ENCODE measurements around a stretch of chr9.

GRCh38 chr9:106860613-106861675 lies 2.0 kb upstream of the ZNF462 start:
- RRBS: 63% methylated on average over 12 of the region's 55 CpGs

- RRBS: no CpG with 5 or more reads among the region's 4 CpGs
Observed at GRCh38 chr9:106886474-106887102, 23.6 kb downstream of the ZNF462 start.

DNA sequence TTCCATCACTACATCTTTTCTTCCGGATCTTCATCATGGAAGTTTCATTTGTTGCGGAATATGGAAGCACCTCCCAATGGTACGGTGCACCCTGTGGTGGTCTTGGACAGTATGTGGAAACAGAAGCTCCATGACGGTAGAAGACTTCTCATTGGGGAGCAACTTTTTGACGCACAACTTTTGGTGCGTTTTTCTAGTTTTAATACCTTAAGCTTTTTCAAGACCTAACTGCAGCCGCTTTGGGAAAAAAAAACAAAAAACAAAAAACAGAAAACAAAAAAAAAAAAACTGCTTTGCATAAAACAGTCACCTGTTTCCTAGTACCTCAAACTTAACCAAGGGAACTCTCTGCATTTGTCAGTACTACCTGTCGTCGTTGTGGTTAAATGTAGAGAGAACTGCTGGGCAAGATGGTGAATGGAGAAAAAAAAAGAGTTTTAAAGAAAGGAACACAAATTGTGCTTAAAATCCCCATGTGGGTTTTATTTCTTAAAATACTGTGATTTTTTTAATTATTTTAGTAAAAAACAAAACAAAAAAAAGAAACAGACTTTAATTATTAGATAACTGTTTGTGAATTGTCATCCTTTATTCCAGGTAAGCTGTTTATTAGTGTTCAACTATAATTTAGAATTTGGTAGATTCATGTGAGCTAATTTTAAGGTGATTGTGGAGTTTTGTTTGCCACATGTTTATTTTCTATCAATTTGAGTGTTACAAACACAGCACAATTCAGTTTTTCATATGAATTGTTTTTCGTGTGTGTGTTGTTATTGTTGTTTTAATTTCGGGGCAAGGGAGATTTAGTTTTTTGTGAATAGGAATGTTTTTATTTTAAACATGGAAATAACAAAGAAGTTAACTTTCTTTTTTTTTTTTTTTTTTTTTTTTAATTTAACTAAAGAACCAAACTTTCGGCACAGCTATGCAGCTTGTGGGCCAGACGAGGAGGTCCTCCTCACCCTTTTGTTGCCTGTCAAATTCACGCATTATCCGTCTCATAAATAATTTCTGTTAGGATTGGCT lies 148.6 kb downstream of the ZNF462 start:
- RRBS: no CpG with 5 or more reads among the region's 15 CpGs

DNA sequence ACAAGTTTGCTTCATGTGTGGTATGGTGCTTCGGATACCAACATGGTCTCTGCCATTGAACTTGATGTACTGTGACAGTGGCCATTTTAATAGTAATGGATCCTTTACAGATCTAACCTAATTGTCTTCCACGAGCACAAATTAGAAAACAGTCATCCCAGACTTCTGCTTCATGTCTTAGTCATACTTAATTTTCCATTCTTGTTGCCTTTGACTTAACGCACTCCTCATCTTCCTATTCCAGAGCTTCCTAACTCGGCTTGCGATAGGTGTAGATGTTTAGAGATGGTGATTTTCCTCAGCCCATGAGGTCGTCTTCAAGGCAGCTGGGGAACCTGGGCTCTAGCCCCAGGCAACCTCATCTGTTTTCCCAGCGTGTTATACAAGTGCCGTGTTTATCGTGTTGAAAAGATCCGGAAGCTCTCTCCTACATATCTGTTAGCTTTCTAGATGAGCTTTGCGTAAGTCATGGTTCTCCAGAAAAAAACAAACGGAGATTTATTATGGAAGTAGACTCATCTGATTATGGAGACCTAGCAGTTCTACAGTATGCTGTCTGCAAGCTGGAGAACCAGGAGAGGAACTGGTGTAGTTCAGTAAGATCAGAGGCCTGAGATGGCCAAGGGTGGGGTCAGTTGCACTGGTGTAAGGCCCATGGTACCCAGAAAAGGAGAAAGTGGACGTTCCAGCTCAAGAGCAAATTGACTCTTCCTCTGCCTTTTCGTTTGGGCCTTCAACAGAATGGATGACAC lies 50.7 kb downstream of the RAD23B start:
- RRBS: no CpG with 5 or more reads among the region's 14 CpGs

- RRBS: no CpG with 5 or more reads among the region's 7 CpGs
Observed at GRCh38 chr9:107338458-107338937, 55.4 kb downstream of the RAD23B start.

DNA sequence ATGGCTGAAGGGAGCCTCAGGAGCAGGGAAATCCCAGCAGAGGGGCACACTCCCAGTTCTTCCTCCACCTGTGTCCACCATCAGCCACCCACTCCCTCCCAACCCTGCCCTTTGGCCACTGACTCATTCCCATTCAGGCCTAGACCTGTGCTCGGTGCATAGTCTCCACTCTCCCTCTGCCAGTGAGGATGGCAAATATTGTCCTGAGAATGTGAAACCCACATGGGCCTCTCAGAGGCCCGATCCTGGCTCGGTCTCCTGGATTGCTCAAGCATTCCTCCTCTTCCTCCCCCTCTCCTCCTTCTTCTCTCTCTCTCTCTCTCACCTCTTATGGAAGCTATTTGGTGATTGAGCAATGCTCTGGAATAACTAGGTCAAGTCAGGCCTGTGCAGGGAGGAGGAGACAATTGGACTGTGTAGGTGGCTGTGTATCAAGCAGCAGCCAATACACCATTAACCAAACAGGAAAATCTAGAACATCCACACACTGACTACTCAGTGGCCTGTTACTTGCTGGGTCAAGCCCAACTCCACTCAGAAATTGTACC lies 99.9 kb downstream of the KLF4 start:
- RRBS: no CpG with 5 or more reads among the region's 3 CpGs

GRCh38 chr9:107490894-107491367 lies 1.4 kb upstream of the KLF4 start:
- RRBS: no CpG with 5 or more reads among the region's 17 CpGs

GRCh38 chr9:107504500-107505419 lies 15.2 kb upstream of the KLF4 start:
- RRBS: no CpG with 5 or more reads among the region's 7 CpGs

- RRBS: no CpG with 5 or more reads among the region's 9 CpGs
Observed at GRCh38 chr9:107588238-107588854, 98.8 kb upstream of the KLF4 start.

DNA sequence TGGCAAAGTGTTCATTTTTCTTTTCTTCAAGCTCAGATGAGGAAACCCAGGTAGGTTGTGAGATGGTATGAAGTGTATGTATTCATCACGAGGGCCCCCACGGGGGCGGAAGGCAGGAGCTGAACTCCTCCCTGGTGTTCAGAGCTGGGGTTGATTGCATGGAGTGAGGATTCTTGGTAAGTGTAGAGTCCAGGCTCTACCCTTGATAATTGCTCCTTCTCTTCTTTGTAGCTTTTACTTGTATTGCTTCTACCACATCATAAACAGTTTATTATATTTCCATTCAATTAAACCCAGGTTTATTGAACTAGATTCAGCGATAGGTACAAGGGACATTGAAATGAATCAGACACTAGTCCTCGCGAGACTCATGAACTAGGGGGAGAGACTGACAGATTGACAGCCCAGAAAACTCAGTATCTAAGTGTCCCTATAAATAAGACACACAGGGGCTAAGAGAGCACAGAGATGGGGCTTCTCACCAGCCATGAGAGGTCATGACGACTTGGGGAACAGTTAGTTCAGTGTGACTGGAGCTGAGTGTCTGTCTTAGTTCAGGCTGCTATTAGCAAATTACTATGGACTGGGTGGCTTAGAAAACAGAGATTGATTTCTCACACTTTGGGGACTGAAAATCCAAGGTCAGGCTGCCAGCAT lies 116.8 kb upstream of the KLF4 start:
- RRBS: no CpG with 5 or more reads among the region's 7 CpGs

DNA sequence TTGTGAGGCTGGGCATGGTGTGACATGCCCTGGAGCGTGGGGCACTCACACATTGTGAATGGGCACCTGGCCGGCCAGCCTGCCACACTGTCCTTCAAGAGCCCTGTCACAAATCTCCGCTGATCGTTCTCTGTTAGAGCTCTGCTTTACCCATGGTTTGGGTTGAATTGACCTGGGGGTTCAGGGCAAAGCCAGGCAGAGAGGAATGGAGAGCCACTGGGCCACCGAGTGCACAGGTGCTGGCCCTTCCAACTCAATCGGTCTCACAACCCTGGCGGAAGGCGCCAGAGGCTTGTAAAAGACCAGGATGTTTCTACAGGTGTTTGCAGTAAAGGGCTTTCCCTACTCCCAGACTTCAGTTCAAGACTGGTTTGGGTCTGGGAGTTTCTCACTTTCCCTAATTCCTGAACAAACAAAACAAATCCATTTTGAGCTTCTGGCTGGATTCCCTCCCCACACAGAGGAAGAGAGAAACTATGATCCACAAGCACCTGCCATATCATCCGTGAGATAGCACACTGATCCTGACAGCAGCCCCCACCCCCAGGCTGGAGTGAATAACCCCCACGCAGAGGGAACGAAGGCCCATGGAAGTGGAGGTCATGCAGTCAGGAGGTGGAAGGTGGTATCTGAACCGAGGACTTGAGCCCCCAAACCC lies 125.2 kb upstream of the KLF4 start:
- RRBS: no CpG with 5 or more reads among the region's 12 CpGs

DNA sequence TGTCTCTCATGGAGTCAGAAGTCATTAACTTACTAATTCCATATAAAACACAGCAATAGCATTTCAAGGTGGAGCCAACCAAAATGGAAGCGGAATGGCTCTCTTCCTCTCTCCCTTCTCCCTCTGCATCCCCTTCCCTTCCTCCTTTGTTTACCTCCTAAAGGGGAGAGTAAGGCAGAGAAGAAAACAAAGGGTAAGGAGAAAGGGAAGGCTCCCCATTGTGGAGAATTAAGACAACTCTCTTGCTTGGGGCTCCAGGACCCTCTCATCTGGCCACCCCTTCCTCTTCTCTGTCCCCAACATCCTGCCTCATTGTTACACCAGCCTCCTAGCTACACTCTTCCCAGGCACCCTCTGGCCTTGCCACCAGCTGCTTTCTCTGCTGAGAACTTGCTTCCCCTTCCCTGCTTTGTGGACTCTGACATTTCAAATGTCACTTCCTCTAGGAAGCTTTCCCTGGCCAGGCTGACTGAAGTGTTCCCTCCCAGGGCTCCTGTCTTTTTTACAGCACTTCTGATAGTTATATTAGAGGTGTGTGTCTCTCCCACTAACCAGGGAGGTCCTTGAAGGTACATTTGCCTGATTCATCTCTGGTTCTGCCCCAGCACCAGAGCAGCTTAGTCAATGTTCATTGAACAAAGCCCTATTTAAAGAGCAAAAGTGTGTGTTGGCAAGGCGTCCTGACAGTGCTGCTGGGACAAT lies 193.9 kb upstream of the KLF4 start:
- RRBS: no CpG with 5 or more reads among the region's 2 CpGs

- RRBS: no CpG with 5 or more reads among the region's 7 CpGs
Observed at GRCh38 chr9:108551595-108551970, 304.2 kb downstream of the ACTL7B start.

- RRBS: no CpG with 5 or more reads among the region's 34 CpGs
Observed at GRCh38 chr9:108932893-108933811, 772 bp downstream of the ELP1 start.

GRCh38 chr9:109019321-109020418 lies 6.4 kb upstream of the CTNNAL1 start:
- RRBS: no CpG with 5 or more reads among the region's 6 CpGs

DNA sequence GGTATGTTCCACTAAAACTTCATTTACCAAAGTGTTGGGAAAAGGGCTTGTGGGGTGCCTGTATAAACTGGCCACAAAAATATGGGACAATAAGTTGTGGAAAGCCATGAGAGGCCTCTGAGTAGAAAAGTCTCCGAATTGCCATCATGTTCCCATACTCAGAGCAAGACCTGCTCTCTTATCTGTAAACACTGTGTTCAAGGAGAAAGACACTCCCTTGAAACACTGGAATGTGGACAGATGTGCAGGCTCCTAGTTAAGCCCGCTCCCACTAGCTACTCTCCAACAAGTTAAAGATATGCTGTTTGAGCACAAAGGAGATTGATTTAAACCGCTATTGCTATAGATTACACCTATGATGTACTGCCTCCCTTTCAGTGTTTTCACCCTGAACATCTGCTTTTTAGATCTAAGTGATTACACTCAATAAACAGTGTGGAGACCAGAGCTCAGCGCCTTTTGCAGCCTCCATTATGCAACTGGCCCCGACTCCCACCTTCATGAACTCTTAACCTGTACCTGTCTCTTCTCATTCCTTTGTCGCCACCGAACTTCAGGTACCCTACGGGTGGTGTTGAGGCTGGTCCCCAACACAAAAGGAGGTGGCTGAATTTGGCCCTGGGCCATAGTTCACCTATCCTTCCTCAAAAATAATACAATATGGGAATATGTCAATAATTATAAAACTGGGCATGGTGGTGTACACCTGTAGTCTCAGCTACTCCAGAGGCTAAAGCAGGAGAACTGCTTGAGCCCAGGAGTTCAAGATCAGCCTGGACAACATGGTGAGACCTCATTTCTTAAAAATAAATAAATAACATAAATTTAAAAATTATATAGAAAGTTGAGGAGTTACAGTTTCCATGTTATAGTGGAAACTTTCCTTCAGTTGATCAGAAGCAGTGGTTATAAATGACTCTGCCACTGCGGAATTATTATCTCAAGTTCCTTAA lies 47.4 kb downstream of the TMEM245 start:
- RRBS: no CpG with 5 or more reads among the region's 9 CpGs

GRCh38 chr9:109094298-109094861 lies 25.4 kb downstream of the TMEM245 start:
- RRBS: no CpG with 5 or more reads among the region's 6 CpGs

- RRBS: no CpG with 5 or more reads among the region's 4 CpGs
Observed at GRCh38 chr9:109346464-109346789, 25.6 kb upstream of the EPB41L4B start.

GRCh38 chr9:109386695-109387234 lies 65.9 kb upstream of the EPB41L4B start:
- RRBS: no CpG with 5 or more reads among the region's 9 CpGs

DNA sequence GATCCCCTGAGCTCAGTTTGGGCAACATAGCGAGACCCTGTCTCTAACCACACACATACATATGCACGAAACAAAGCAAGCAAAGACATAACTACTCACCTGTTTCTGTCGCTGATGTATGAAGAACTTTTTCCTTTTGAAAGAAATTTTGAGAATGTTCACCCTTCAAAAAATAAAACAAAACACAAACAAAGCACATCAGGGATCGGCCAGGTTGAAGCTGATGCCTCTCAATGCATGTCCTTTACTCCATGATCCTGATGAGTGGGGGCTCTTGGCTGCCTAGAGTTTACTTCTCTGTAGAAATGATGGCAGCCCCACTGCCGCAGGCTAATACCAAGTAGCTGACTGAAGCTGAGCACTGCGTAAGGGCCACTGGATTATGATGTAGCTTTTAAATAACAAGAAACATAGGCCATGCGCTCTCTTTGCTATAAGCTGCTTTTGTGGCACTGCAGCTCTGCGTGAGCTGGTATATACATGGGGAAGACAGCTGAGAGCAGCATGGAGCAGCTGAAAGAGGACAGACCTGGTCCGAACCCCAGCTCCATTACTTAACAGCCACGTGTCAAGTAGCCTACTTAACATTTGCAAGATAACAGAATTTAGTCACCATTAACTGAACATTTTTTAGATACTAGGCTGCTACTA lies 69.5 kb downstream of the PTPN3 start:
- RRBS: no CpG with 5 or more reads among the region's 10 CpGs